Progenitor cell of endocrine pancreas (in vitro differentiated cells): ENCODE measurements around a stretch of chr12.

DNA sequence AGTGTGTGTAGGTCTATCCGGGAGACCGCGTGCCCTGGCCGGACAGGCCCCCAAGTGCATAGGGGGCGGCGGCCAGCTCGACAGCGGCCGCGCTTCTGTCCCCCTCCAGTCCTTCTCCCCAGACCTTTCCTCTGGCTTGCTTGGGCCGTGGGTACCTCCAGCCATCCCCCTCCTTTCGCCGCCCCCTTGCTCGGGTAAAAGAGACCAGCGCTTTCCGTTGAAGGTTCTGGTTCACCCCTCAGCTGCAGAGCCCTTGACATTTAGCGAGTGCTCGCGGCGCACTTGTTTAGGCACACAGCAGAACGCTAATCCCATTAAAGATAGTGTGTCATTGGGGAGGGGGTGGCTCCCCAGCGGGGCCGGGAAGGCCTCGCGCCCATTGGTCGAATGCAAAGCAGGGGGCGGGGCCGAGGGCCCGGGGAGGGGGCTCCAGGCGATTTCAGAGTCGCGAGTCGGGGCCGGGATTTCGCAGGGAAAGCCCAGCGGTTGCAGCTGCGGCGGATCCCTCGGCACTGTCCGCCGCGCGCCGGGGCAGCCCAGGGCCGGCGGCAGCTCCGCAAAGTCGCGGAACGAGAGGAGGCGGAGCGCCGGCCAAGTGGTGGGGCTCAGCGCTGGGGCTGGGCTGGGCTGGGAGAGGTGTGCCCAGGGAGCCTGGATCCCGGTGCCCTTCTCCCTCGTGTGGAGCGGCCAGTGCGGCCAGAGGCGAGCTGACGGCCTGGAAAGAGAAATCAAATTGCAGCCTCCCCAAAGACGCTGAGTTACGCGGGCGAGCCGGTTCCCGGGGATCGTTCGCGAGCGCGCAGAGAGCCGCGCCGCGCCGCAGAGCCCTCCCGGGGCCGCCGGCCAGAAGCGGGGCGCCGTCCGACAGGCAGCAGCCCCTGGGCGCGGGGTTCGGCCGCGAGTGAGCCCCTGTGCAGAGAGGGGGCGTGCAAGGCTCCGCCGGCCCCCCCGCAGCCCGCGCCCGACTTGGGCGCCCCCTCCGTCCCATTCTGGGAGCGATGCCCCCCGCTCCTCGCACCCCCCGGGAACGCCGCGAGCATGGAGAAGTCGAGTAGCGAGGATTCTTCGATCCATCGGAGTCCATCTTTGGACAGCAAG, 123.1 kb downstream of the TSPAN9 start:
- PRO-cap, result unidirectional peak, plus-strand start at position 448 of the sequence

- PRO-cap, result no peak
These were observed 164.3 kb downstream of the TSPAN9 start for GRCh38 chr12:3241395-3242033.

- PRO-cap, result no peak
These were observed 165.1 kb downstream of the TSPAN9 start for GRCh38 chr12:3242143-3242894.

DNA sequence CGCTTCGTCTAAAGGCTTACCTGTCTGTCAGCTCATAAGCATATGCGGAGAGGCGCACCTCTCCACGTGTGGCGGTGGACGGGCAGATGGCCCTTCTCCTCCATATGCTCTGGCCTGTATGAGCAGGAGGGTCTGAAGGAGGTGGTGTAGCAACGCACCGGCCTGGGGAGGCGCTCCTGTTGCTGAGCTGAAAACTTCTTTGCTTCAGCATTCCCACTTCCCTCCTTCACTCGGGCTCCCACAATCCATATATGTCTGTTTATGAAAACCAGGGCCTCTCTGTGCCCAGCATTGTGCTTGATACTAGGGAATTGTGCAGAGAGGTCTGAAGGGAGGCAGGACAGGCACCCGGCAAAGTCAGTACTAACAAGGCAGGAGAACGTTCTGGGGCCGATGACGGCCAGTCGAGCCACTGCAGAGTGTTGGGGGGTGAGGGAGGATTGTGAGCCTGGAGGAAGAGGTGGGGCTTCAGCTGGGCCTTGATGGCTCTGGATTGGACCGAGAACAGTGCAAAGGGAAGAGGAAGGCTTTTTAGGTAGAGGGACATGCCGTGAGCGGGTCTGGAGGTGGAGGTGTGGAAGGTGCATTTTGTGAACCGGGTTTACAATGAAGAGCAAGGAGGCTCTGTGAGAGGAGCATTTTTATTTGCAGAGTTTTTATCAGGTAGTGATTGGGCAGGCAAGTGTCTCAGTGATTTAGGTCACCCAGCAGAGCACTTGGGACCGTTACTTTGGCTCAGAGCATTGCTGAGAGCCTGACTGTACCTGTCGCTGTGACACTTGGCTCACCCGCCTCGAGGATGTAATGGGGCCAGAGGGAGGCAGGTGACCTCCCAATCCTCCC, 186.4 kb downstream of the TSPAN9 start:
- PRO-cap, result no peak

- PRO-cap, result no peak
These were observed 206.0 kb downstream of the TSPAN9 start for GRCh38 chr12:3283191-3283505.

GRCh38 chr12:3678944-3679484, 73.9 kb downstream of the CRACR2A start:
- PRO-cap, result no peak

DNA sequence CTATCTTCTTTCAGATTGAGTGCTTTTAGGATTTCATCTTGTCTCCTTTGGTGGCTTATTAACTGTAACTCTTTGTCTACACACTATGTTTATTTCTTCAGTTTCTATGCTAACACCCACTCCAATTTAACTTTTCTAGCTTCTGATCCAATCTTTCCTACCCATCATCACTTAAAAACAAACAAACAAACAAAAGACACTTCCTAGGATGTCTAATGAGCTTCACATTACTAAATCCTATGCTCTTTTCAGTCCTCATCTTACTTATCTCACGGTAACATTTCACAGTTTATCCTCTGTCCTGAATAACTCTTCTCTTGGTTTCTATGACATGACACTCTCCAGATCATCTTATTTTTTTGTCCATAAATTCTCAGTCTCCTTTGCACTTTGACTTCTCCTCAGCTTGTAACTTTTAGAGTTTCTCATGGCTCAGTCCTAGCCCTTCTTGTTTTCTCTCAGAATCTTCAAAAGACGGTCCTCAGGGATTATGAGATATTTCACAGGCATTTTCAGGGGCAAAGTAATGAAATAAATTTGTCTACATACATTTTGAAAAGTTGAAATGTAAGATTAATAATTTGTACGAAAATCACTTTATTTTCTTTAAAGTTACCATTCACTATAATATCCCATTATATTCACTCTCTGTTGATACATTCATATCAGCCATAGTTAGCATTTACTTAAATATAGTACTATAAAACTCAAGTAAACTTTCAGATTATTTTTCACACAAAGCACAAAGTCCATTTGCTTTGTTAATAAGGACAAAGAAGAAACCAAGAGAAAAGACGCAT, 7.1 kb downstream of the PARP11 start:
- PRO-cap, result no peak

DNA sequence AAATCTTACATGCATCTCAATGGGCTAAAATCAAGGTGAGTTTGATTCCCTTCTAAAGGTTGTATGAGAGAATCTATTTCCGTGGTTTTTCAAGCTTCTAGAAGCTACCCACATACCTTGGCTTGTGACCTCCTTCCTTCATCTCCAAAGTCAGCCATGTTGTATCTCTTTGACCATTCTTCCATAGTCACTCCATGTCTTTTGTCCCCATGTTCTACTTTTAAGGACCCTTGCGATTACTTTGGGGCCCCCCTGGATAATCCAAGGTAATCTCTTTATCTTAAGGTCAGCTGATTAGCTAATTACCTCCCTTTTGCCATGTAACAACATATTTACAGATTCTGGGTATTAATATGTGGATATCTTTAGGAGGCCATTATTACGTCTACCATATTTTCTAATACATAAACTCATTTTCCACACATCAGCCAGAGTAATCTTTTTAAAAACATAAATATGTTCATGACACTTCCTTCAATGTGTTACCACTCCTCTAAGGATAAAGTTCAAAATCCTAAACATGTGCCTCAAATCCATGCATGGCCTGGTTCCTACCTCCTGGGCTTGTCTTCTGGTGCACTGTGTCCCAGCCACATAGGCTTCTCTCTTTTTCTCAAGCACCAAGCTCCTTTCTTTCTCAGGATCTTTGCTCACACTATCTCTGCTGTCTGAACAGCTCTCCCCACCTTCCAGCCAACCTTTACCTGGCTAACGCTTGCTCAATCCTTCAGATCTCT, 4.1 kb downstream of the PARP11 start:
- PRO-cap, result no peak

- PRO-cap, result no peak
These were observed 40.2 kb upstream of the PARP11 start for GRCh38 chr12:3913439-3913697.

DNA sequence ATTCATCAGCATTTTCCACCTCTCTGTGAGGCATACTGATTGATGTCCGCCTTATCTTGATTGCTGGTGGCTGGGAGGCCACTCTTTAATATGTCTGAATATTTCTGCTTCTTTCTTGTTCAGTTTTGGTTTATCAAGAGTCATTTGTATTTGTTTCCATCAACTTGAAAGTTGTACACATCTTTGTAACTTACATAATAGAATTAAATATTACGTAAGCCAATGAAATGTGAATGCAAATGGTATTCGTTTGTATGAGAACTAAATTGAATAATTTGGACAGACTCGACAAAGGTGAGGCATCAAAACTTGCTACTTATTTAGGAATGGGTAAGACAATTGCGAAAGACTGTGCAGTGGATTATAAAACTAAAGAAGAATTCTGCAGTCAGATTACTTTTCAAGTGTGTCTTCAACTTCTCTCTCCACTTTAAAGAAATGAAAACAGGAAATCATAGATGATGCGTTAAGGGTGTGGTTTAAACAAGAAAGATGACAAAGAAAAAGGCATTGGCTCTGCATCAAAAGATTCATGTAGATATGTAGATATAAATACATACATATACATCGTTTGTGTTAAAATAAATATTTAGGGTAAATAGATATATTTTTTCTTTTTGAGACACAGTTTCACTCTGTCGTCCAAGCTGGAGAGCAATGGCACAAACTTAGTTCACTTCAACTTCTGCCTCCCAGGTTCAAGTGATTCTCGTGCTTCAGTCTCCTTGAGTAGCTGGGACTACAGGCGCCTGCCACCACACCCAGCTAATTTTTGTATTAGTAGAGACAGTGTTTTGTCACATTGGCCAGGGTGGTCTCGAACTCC, 74.5 kb upstream of the PARP11 start:
- PRO-cap, result no peak

- PRO-cap, result no peak
These were observed 77.5 kb upstream of the PARP11 start for GRCh38 chr12:3950722-3951017.

DNA sequence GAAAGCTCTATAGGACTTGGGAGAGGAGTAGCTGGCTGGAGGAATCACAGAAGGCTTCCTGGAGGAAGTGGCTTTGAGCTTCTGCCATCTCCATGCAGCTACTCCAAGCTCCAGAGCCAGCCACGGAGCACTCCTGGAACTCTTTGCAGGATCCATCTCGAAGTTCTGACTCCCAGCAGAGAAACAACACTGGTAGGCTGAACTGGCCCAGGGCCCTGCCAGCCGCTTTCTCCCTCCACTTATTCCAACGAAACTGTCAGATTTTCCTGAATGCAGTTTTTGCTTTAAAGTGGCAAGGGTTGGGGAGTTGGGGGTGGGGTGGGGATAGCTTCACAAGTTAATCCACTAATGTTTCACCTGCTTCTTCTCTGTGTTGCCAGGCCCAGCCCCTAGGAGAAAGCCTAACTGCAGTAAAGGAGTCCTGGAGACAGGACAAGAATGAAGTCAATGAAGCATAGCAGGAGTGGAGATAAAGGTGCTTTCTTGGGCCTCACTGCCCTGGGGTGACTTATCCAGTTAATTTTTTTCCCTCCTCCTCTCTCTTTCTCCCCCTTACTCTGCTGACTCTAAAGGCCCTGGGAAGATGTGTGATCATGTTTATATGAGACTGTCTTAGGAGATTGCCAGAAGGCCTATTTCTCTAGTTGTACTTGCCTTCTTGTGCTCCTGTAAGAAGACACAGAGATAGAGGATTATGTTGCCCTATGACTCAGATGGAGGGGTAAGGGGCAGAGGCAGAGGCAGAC, 140.3 kb upstream of the PARP11 start:
- PRO-cap, result no peak

DNA sequence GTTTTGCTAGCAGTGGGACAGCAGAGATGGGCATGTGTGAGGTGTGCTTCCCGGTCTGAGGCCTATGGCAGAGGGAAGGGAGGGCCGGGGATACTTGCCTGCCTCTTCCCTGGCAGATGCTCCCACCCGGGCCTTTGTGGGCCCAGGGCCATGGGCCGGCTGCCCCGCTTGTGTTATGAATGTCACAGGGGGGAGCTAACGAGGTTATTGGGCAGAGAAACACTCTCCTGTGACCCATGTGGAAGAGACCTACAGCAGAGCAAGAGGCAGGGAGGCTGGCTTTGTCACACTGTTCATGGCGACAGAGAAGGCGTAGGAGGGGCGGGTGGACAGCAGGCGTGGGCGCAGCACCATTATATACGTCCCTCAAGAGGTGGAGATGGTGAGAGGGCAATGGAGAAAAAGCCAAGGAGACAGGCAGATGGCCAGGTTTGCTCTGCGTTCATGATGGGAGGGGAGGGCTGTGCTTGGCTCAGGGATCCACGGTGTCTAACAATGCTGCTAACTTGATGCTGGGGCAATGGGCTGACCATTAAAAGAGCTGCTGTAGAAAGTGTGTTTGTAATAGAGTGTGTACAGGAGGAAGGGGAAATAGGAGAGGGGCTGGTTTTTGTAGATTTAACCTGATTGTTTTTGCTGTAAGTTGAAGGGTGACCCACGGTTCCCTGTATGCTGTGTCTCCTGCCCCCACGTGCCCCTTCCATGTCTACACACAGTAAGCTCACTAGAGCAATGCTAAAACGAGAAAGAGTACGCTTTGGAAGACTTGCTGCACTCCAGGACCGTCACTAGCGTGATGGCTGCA, 13.4 kb downstream of the CCND2 start:
- PRO-cap, result no peak

DNA sequence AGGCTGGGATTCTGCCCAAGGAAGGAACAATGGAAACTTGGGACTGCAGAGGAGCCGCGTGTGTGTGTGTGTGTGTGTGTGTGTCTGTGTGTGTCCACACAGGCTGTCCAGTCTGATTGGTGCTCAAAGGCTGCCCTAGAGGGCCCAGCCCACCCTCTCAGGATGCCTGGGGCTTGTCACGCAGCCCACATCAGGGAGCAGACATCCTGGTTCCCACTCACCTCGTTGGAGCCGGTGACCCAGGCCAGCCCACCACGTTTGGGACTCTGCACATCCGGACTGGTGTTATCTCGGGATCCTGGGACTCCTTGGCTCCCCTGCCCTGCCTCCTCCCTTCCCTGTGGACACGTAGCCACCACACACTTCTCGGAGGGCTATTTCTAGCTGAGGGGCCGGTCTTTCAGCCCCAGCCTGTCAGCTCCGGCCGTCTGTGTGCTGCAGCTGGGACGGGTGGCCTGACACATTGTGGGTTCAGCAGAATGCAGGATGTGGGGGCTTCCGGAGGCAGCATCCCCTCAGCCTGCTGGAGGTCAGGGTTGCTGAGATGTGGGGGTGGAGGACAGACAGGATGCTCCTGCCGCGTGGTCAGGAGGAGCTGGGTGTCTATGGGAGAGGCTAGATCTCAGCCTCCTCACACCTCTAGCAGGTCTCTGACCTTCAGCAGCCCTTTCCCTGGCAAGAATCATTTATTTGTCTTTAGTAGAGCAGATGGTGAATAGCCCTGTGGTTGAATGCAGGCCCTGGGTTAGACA, 12.8 kb upstream of the FGF23 start:
- PRO-cap, result no peak

GRCh38 chr12:4530993-4531642, 7.2 kb downstream of the C12orf4 start:
- PRO-cap, result no peak

DNA sequence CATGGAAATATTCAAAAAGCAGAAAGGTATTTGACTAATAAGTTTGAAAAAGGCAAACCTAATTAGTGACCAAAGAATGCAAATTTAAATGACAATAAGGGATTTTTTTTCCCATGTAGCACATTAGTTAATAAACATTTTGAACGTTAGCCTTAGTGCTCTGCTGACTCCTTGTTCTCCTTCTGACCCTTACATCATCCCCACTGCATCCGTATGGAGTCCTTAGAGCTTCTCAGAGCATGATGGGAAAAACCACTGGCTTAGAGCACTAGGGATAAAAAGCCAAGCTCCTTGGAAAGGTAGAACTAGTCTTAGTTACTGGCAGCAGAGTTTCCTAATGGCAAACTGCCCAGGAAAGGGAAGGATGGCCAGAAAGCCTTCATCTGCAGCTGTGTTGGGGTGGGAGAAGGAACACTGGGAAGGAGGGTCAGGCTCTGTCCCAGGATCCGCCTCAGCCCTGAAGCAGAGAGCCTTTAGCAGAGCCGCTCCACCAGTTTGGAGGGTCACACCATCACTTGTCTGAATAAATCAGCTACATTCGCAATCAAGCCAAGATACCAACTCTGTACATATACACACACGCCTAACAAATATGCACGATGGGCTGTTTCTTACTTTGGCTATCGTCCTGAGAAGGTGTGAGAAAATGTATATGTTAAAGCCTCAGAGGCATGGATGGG, 18.8 kb upstream of the GALNT8 start:
- PRO-cap, result no peak

DNA sequence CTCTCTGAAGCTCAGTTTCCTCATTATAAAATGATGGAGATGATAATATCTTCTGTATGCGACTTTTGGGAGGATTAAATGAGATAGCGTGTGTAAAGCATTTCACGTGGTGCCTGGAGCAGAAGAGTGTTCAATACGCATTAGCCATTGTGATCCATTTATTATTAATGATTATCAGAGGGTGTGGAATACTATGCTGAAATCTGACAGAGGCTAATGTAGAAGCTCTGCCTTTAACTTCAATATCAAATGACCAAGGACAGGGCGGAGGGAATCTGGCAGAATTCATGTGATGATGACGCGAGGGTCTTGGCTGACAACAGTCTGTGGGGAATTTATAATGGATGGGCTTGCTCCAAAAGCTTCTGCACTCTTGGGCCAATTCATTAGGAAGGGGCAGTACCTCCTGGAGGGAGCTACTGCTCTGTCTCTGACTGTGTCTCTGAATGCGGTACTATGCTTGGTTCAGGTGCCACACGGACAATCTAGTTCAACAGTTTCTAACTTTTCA, 42.8 kb upstream of the KCNA6 start:
- PRO-cap, result no peak

DNA sequence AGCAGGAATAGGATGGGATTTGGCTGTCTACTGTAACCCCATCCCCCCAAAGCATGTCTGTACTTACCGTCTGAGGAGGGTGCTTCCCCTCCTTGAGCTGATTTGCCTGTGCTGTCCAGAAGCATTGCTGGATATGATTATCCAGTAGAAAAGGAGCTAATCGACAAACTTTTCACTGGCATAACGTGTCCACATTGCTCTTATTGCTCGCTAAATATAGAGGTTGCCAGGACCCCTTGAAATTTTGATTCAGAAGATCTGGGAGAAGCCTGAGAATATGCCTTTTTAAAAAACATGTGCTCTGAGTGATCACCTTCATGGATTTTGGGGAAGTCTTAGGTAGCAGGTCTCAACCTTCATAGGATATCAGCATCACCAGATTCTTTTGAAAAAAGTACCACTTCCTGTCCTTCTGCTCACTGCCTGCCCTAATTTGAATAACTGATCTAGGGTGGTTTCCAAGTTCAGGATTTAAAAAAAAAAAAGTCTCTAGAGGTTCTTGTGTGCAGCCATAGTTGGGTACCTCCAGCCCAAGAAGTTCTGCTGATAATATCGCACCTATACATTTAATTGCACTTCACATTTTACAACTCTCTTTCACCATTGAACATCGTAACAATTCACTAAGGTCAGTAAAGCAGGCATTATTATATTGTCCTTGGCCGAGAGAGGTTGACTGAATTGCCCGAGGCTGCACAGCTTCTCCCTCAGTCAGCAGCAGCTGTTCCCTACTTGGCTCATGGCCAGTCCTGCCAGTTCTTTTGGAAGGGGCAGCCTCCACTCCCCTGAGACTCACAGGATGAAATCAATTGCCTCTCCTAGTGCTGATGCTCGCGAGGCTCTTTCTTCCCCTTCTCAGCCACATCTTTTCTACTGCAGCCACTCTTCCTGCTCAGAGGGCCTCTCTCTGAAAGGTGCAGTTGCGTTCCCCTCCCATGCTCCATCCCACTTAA, 20.4 kb downstream of the KCNA6 start:
- PRO-cap, result no peak

- PRO-cap, result no peak
These were observed 64.6 kb downstream of the KCNA1 start for GRCh38 chr12:4974331-4974681.

- PRO-cap, result unidirectional peak, minus-strand start at chr12:5391716
These were observed 40.4 kb upstream of the NTF3 start for GRCh38 chr12:5391624-5391849.